Tongue (tissue), 2 donors: ENCODE measurements around a stretch of chr12.

GRCh38 chr12:52517757-52518338, 2.3 kb downstream of the KRT5 start:
- RAMPAGE, long total RNA = no peak

DNA sequence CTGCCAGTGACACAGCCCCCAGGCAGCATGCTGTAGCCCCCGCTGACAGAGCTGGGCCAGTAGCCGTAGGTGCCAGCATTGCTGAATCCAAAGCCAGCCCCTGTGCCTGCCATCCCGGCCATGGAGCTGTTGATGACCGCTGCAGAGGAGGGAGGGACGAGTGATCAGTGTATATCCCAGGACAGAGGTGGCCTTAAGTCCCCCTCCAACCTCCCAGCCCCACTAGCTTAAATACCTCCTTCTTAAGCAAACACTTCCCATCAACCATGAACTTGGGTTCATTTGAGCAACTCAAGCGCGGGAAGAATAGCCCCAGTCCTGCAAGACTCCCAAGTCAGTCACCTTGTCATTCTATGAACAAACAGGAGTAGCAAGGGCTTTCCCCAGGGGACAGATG, 7.0 kb upstream of the KRT72 start:
- RAMPAGE, long total RNA = no peak

GRCh38 chr12:52687757-52688428, 7.7 kb upstream of the KRT1 start:
- RAMPAGE, long total RNA = no peak

GRCh38 chr12:52690811-52691683, 10.8 kb upstream of the KRT1 start:
- RAMPAGE, long total RNA = no peak

DNA sequence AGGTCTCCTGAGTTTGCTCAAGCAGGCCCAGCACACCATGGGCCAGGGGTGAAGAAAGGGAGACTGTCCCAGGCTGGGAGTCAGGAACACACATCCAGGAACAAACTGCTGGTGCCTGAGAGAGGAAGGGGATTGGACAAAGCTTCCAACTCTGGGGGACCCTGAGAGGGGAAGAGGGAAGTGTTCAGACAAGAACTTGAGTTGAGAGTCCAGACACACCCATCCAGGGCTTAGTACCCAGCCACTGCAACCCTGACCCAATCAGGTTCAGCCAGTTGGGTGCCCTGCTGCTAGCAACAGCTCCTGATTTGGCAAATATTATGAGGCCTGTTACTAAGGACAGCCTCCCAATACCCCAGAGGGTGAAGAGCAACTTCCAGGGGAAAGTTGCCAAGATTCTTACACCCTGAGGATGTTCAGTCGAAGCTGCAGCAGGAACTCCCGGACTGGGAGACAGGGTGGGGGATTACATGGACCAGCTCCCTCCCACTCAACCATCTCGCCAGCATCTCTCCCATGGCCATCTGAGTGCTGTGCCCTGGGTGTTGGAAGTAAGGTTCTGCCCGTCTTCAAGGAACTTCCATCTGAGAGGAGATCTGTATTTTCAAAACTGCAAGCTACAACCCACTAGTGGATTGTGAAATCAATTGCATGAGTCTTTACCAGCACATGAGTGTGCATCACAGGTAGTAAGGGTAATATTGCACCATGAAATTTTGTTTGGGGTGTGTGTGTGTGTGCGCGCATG, 11.4 kb upstream of the KRT78 start:
- RAMPAGE, long total RNA = no peak

GRCh38 chr12:52867593-52868198, 18.9 kb upstream of the KRT78 start:
- RAMPAGE, long total RNA = no peak

GRCh38 chr12:52872876-52873435, 24.2 kb upstream of the KRT78 start:
- RAMPAGE, long total RNA = no peak

DNA sequence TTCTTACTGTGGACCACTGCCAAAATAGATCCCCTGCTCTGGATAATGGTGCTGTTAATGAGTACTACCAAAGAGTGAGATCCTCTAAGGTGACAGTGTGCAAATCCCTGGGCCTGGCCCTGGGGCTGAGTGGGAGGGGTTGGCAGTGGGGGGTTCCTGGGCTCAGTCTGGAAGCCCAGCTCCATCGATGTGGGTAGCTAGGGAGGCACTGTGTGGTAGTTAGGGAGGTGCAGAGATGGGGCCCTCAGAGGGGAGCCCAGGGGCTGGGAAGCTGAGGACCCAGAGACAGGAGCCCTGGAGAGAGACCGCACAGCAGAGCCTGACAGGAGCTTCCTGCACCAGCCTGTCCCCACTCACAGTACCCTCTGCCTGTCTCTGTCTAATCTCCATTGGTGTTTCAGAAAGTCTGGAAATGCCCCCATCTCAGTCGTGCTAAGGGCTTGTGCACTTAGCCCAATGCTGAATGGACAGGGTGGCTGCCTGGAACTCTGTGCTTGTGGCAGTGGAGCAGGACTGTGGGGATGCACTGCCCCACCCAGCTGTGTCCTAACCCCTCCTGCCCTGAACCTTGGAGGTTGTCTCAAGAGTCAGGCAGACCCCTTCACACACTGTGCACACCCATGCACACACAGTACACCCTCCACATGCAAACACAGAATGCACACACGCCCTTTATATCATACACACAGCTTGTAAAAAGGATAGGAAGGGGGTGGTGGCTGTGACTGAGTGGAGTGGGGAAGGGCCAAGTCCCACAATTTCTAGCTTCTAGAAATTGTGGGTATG, 8.9 kb downstream of the KRT8 start:
- RAMPAGE, long total RNA = no peak

GRCh38 chr12:52906294-52906981, 1.6 kb upstream of the KRT8 start:
- RAMPAGE, long total RNA = no peak

GRCh38 chr12:52952609-52953025, 3.7 kb downstream of the KRT18 start:
- RAMPAGE, long total RNA = no peak

- RAMPAGE, long total RNA = no peak
These were observed 12.6 kb downstream of the EIF4B start for GRCh38 chr12:53018711-53019356.

- RAMPAGE, long total RNA = no peak
These were observed 15.8 kb downstream of the EIF4B start for GRCh38 chr12:53021678-53022739.

DNA sequence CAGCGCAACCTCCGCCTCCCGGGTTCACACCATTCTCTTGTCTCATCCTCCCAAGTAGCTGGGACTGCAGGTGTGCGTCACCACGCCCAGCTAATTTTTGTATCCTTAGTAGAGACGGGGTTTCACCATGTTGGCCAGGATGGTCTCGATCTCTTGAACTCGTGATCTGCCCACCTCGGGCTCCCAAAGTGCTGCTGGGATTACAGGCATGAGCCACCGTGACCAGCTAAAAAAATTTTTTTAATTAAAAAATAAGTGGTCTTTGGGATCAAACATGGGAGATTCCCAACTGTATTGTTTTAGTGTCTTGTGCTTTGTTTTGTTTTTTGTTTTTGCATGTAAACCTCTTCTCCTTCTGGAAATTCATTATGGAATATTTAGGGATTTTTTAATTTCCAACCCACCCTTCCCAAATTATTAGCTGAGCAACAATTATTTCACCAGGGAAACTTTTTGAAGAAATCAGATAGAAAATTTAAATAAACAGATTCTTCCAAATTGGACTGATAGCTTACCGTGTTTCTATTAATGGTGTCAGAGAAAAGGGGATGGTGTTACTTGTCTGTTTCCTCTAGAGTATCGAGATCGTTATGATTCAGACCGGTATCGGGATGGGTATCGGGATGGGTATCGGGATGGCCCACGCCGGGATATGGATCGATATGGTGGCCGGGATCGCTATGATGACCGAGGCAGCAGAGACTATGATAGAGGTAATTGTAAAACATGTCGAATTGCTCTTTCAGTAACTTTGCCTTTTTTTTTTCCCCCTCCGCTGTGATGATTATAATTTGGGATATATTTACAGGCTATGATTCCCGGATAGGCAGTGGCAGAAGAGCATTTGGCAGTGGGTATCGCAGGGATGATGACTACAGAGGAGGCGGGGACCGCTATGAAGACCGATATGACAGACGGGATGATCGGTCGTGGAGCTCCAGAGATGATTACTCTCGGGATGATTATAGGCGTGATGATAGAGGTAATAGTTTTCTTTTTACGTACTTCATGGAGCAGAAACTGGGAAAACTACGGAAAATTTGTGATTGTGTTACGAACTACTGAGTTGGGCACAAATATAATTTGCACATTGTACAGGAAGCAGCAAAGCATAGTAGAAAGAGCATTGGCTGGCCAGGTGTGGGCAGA, 21.3 kb downstream of the EIF4B start:
- RAMPAGE, long total RNA = no peak

- RAMPAGE, long total RNA = no peak
These were observed 15.3 kb upstream of the TNS2 start for GRCh38 chr12:53034254-53035257.

DNA sequence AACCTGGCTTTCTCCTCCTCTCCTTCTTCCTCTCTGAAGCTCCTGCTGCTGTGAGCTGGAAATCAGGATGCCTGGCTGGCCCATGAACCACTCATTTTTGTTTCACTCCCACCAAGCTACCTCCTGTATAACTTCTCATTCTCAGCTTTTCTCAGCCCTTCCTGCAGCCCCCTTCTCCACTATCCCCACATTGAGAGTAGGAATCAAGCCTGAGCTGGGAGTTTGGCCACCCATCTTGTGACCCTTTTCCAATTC, 5.2 kb upstream of the TNS2 start:
- RAMPAGE, long total RNA = no peak

- RAMPAGE, long total RNA = no peak
These were observed 1.8 kb upstream of the TNS2 start for GRCh38 chr12:53048079-53048466.

GRCh38 chr12:53048467-53049344, 1.2 kb upstream of the TNS2 start:
- RAMPAGE, long total RNA = start-site peak on the plus strand at chr12:53049203-53049226, 59 and 59 reads in 2 replicates

GRCh38 chr12:53095967-53096897, 1.2 kb upstream of the IGFBP6 start:
- RAMPAGE, long total RNA = no peak

DNA sequence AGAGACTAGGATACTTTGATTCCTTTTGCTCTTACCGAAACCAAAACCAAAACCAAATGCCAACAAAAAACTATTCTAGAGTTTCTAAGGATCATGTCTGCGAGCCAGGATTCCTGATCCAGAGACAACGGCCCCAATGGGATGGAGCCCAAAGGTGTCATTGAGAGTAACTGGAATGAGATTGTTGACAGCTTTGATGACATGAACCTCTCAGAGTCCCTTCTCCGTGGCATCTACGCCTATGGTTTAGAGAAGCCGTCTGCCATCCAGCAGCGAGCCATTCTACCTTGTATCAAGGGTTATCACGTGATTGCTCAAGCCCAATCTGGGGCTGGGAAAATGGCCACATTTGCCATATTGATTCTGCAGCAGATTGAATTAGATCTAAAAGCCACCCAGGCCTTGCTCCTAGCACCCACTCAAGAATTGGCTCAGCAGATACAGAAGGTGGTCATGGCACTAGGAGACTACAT, 27.3 kb upstream of the ZNF740 start:
- RAMPAGE, long total RNA = no peak

GRCh38 chr12:53220793-53221462, 11.1 kb downstream of the RARG start:
- RAMPAGE, long total RNA = no peak